Cardiac muscle cell (in vitro differentiated cells and primary cell): ENCODE data around the gene SERAC1.

DNA sequence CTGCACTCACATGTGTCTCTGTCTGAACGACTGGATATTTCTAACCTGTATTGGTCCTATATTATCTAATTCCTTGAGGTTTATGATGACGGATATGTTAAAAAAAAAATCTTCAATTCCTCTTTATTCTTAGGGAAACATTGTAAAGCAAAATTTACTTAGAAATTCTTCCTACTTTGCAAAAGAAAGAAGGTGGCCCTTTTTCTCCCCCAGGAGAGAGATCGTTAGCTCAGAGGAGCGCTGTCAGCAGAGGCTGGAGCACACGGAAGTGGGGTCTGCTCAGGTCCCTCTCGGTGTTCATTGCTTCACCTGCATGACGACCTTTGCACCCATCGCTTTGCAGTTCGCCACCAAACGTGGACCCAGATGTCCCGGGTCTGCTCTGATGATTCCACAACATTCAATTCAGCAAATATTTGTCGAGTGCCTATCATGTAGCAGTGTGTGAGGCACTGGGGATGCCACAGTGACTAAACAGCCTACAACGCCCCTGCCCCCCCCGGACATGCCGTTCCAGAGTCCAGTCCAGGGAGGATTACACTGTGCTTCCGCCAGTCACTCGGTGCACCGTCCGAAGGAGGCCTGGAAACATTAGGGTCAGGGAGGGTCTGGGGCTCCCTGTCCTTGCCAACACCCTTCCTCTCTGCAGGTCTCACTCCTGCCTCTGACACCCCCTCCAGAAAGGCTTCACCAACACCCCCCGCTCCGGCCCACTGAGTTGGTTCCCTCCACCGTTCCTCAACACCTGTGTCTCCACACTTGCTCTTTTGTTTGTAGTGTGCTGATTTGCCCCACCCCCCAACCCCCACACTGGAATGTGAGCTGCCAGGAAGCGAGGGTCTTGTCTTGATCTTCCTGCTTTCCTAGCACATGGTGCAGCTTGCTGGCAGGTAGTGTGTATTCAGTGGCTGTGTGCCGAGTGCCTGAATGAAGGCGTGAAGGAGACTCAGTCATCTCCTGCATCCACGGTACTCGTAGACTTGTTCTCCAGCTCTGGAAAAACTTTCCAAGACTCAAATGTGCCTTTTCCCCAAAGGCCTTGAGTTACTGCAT is 150.1 kb downstream of the ZDHHC14 start:
- RAMPAGE, long total RNA, result no peak
- RRBS, result no CpG with 5 or more reads among the region's 27 CpGs

GRCh38 chr6:157632798-157633330 is 190.2 kb upstream of the SNX9 start:
- RAMPAGE, long total RNA, result no peak
- RRBS, result no CpG with 5 or more reads among the region's 8 CpGs

DNA sequence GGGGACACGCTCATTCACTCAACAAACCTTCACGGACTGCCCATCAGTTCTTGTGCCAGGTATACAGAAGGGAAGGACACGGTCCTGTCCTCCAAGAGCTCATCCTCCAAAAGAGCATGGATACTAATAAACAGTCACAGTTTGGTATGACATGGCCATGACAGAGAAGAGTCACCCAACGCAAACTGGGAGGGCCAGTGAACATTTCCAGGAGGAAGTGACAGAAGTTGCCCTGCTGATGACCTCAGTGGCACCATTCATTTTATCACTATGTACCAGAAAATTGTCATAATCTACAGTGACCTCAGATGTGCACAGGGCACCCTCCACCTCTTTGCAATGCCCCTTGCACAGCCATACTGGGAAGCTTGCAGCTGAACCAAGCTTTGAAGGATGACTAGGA is 65.7 kb upstream of the SNX9 start:
- RAMPAGE, long total RNA, result no peak
- RRBS, result no CpG with 5 or more reads among the region's 4 CpGs

GRCh38 chr6:157768115-157768987 is 54.7 kb upstream of the SNX9 start:
- RAMPAGE, long total RNA, result no peak
- RRBS, result no CpG with 5 or more reads among the region's 16 CpGs

GRCh38 chr6:157877516-157878601 is 54.8 kb downstream of the SNX9 start:
- RAMPAGE, long total RNA, result no peak
- RRBS, result no CpG with 5 or more reads among the region's 15 CpGs

- RAMPAGE, long total RNA, result no peak
These were observed 69.3 kb downstream of the SNX9 start for GRCh38 chr6:157892472-157892644.

GRCh38 chr6:157985289-157985871 is 3.7 kb downstream of the SYNJ2 start:
- RAMPAGE, long total RNA, result no peak
- RRBS, result no CpG with 5 or more reads among the region's 10 CpGs

DNA sequence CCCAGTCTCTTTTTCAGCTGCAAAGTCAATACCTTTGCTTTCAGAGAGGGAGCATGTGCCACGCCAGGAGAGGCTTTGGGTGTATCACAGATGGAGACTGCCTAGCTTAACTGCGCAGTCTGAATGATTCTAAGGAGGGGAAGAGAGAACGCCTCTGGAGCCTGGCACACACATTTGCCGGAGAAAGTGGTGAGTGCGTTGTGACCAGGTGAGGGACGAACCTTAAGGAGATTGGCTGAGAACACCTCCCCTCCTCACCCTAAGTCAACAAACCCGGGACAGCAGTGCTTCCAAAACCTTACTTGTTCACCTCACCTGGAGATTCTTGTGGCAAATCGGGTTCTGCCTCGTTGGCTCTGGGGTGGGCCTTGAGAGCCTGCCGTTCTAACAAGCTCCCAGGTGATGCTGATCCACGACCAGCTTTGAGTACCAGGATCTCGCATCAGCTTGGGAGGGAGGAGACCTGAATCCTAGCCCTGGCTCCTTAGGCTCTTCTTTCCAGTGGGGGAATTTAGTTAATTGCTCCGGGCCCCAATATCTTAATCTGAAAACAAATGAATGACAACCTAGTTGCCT is 9.4 kb downstream of the SYNJ2 start:
- RAMPAGE, long total RNA, result no peak
- RRBS, result 84% methylated on average over 3 of the region's 13 CpGs

DNA sequence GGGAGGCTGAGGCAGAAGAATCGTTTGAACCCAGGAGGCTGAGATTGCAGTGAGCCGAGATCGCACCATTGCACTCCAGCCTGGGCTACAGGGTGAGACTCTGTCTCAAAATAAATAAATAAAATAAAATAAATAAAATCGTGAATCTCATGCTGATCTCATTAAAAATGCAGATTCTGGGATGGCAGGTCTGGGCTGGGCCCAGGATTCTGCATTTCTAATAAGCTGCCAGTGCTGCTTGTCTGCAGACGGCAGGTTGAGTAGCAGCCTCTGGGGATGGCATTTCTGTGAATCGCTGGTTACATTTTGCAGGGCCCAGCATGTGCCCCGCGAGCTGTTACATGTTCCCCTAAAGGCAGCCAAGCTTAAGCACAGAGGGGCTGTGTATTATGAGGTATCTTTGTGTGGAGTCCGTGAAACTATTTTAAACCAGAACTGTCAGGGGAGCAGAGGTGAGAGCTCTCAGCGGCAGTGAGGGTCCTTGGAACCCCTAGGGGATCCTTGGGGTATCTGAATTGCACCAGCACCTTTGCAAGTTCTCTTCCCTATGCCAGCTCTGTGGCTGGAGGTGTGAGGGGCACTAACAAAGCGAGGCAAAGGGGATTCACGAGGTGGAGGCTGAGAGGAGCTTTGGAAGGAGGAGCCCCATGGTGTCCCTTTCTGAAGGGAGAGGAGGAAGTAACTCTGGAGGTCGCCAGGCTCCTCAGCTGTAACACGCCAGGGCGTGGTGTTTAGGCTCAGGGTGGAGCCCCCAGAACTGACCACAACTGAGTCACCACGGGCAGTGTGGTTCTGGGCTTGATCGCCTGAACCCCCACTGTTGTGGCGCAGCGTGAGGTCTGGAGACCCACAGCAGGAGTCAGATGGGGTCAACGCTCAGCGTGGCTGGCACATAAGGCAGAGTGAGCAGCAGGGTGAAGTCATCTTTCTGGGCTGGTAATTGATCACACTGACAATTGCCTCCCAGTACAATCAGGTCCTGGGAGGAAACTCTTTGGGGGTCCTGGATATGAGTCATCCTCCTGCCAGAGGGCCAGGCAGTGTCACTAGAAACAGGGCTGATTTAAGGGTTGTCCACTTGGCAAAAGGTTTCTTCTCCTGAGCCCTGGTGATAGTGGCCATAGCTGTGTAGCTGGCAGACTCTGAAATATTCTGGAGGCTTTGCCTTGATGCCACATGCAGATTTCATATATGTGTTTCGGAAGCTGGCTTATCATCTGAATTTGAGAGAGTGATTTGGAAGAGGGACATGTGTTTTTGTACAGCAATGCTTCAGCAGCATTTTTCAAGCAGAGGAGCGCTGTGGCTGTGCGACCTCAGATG is 49.6 kb downstream of the SYNJ2 start:
- RAMPAGE, long total RNA, result no peak
- RRBS, result no CpG with 5 or more reads among the region's 24 CpGs

DNA sequence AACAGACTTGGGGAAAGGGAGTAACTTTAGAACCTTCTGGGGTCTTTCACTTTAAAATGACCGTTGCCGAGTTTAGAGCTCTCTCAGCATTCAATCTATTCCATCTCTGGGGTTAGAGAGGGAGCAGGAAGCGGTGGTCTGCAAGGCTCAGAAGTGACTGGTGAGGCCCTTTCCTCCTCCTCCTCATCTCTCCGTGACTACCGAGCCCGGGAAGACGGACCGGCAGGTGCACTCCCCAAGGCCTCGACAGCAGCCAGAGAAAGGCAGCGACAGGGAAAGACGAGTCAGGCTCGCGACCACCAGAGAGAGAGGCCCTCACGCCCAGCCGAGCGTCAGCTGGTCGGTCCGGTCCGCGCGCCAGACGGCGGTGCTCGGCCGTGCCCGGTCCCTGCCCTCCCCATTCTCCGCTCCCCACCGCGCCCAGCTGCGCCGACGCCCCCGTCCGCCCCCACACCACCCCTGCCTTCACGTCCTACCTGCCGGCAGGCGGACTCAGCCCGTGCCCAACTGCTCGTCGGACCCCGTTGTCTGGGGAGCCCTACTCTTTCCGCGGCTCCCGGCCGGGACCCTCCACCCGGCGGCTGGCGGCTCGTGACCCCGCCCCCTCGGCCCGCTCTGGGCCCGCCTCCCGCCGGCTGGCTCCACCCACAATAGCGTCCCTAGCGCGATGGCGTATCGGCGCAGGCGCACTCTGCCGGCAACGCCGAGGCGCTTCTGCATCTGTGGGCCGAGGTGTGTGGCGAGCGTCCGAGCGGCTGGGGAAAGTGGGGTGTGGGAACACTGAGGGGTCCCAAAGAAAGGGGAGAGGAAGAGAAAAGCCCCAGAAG is at the start of gene SERAC1:
SERAC1 (minus strand) TSS at position 599 of the 827 bp plus-strand sequence.
- RAMPAGE, long total RNA, result start-site peak on the minus strand centred at position 548 of the sequence, 78 bp wide, 567 and 487 reads in 2 replicates; start-site peak on the plus strand centred at position 696 of the sequence, 26 bp wide, 3,122 and 1,870 reads in 2 replicates
- RRBS, result 3% methylated on average over 37 of the region's 71 CpGs

- RAMPAGE, long total RNA, result no peak
- RRBS, result no CpG with 5 or more reads among the region's 8 CpGs
These were observed 28.0 kb upstream of the TULP4 start for GRCh38 chr6:158284158-158284825.

GRCh38 chr6:158567878-158568797 is 8.2 kb downstream of the TMEM181 start:
- RAMPAGE, long total RNA, result no peak
- RRBS, result no CpG with 5 or more reads among the region's 20 CpGs

DNA sequence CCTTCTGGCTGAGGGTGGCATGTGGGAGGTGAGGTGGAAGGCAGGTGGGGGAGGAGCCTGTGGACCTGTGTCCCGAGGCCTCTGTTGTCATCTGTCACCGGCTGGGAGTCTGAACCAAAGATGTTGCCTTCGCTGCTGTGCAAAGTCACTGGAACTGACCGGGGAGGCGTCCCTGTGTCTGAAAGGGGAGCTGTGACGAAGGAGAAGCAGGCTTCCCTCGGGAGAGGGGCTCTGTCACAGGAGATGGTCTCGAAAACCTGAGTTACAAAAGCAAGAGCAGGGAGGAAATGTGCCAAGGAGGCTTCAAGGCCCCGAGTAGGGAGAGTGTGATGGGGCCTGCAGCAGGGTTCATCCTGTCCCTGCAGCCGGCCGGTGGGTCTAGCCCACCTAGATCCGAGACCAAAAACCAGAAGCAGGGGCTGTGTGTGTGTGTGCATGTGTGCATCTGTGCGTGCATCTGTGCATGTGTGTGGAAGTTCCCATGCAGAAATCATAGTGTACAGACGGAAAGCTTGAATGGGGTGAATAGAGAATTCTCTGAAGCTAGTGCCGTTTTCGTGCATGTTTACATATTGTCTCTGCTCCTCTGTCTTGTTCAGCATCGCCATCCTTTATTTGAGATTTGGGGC is 16.6 kb downstream of the DYNLT1 start:
- RAMPAGE, long total RNA, result no peak
- RRBS, result 71% methylated on average over 3 of the region's 17 CpGs

- RAMPAGE, long total RNA, result no peak
- RRBS, result no CpG with 5 or more reads among the region's 12 CpGs
These were observed 67.3 kb downstream of the EZR start for GRCh38 chr6:158751786-158752436.

- RAMPAGE, long total RNA, result no peak
- RRBS, result no CpG with 5 or more reads among the region's 15 CpGs
These were observed 48.0 kb downstream of the EZR start for GRCh38 chr6:158771130-158771641.

DNA sequence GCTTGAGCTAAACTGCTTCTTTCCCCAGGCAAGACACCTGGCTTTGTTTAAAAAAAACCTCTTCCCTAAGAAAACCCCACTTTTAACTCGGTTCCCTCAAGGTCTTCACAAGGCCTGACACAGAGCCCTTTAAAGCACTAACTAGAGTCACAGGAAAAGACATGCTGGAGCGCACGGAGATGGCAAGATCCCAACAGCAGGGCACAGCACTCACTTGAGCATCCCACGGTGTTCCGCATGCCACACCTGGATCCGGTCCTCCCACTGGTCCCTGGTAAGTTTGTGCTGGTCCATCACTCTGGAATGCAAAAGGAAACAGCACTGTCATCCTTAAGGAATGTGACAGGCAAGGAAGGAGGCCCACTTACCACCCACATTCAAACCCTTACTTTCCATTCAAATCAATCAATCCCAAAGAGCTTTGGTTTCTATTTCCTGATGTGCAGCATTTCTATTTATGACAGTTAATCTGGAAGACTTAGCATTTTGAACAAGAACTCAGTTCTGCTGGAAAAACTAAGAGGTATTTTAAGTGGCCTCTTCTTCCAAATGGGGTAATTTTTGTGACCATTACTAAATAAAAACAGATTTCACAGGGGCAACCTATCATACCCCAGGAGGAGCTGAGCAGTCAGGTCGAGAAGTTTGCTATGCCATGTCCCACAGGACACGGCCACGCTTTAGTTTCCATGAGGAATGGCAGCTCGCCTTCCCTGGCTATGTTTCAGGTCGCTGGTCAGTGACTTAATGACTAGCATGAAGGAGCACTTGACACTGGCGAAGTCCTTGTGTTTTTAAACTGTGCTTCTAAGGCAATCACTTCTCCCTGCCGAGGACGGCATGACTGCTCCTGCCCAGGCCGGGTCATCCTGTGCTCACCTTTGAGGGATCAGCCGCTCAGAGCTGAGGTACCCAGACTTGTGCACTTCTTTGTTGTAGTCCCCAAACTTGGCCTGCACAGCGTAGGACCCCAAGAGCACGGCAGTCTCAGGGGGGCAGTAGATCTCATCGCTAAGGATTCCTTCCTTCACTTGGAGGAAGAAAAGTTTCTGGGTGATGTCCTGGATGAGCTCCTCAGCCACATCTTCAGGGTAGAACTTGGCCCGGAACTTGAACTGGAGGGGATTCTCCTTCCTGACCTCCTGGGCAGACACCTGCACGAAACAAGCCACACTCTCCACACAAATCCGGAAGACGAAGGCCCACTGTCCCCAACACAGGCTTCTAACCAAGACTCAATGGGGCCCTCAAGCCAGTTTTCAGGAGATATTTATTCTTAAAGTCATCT is 34.3 kb downstream of the EZR start:
- RAMPAGE, long total RNA, result no peak
- RRBS, result 94% methylated on average over 3 of the region's 23 CpGs

DNA sequence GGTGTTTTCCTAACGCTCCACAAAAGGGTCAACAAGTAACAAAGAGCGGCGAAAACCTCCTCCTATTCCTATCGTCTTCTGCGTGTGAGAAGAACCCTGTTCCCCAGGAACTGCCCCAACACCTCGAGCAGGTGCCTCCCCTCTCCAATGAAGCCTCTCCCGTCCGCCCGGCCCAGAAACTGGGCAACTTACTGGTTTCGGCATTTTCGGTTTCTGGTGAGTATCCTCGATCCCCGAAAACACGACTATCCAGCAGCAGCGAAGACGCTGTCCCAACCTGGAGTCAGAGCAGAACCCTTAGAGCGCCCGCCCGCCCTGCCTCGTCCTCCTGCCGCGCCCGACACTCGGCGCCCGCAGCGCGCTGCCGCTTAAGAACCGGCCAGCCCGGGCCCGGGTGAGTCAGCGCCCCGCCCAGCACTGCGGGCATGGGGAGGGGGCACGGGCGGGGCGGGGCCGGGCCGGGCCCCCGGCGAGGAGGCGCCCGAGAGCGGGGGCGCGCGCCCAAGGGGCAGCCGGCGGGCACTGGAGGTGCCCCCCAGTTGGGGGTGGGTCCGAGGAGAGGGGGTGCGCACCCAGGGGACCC is 1.2 kb downstream of the EZR start:
- RAMPAGE, long total RNA, result start-site peak on the minus strand centred at position 367 of the sequence, 52 bp wide, 2,248 and 725 reads in 2 replicates
- RRBS, result 2% methylated on average over 18 of the region's 52 CpGs

DNA sequence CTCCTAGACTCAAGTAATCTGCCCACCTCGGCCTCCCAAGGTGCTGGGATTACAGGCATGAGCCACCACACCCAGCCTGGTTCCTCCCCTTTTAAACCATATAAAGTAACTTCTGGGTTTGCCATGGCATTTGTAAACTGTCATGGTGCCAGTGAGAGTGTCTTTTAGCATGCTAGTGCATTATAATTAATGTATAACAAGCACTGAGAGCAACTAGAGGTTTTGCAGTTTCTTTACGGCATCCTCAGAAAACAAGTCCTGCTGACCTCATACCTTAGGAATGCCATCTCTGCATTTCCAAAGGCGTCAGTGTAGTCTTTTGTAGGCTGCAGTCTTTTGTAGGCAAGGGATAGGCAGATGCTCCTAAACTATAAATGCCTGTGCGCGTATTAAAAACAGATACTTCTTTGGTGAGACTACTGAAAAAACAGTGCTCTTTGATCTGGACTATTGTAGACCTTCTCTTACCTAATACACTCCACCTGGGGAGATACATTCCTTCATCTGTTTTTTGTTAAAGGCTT is 75.0 kb upstream of the EZR start:
- RAMPAGE, long total RNA, result no peak
- RRBS, result no CpG with 5 or more reads among the region's 5 CpGs

DNA sequence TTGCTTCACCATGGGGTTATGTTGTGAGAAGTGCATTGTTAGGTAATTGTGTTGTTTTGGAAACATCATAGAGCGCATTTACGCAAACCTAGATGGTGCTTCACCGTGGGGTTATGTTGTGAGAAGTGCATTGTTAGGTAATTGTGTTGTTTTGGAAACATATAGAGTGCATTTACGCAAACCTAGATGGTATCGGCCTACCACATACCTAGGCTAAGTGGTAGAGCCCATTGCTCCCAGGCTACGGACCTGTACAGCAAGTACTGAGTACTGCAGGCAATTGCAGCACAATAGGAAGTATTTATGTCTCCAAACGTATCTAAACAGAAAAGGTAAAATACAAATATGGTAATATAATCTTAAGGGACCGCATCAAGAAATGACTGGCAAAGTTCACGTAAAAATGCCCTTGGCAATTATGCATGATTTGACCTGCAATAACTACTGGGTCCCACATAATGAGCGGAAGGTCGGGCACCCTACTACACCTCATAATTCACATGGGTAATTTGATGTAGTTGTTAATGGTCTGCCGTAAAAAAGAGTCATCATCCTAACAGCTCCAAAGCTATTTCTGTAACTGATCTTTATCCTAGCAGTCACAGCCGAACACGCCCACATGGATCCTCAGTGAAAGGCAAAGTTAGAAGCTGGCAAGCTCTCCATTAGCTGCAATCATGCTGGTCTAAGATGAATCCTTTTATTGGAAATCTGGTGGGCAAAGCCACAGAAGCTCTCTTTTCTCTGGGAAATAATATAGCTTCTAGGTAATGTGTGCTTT is 76.0 kb downstream of the RSPH3 start:
- RAMPAGE, long total RNA, result no peak
- RRBS, result no CpG with 5 or more reads among the region's 14 CpGs

DNA sequence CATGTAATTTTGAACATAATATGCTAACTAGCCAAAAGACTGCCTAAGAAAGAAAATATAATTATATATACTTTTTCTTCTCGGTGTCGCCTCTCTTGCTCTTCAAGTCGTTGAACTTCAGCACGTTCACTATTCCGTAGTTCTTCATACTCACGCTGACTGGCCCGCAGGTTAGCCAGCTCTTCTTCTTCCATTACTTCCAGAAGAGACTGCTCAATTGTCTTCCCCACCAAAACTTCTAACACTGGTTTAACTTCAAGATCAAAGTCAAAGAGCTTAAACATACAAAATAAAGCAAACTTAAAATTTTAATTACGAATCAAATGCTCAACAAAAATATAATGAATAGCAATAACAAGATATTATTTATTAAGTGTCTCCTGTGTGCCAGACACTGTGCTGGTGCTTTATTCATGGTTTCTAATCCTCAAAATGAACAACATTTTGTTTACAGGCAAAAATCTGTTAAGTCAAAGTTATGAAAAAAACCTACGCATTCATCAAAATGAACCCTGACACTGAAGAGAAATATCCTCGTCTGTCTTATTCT is 17.5 kb downstream of the RSPH3 start:
- RAMPAGE, long total RNA, result no peak
- RRBS, result no CpG with 5 or more reads among the region's 10 CpGs